Stomach (tissue), 7 donors: ENCODE data around the genes MINDY4B and P2RY14.

- PRO-cap = no peak
- RAMPAGE, long total RNA, 5 experiments = no peak in any of the 5 experiments
- RRBS = no CpG with 5 or more reads among the region's 8 CpGs
Measured at GRCh38 chr3:150739784-150740702, 22.9 kb downstream of the SIAH2 start.

DNA sequence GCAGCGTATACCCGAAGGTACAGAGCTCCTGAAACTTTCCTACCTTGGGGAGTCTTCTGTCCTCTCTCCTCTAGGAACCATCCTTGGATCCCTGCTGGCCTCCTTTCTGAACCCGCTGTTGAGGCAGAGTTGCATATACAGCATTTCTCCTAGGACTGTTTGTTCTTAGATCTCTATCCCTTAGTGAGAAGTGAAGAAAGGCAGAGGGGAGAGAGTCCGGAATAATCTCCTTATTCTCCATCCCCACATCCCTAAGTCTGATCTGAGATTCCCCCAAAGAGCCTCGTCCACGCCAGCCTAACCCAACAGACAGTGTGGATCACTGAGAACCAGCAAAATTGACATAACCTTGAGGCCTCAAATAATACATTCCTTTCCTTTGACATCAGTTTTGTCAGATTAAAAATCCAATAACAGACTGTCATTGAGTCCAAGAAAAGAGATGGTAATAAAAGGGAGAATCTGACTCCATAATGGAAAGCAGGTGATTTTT lies 7.6 kb upstream of the SIAH2 start:
- PRO-cap = no peak
- RAMPAGE, long total RNA, 5 experiments = no peak in any of the 5 experiments
- RRBS = no CpG with 5 or more reads among the region's 6 CpGs

GRCh38 chr3:150774476-150774719 lies 11.4 kb upstream of the SIAH2 start:
- PRO-cap = no peak
- RAMPAGE, long total RNA, 5 experiments = no peak in any of the 5 experiments
- RRBS = no CpG with 5 or more reads among the region's 2 CpGs

- PRO-cap = no peak
- RAMPAGE, long total RNA, 5 experiments = no peak in any of the 5 experiments
- RRBS = no CpG with 5 or more reads among the region's 4 CpGs
Measured at GRCh38 chr3:150905223-150905597, at the start of gene MINDY4B. Gene MINDY4B, minus strand, starts transcription at chr3:150905439.

GRCh38 chr3:151202656-151203048 lies 364 bp downstream of the GPR171 start:
- PRO-cap = no peak
- RAMPAGE, long total RNA, 5 experiments = no peak in any of the 5 experiments
- RRBS = no CpG with 5 or more reads among the region's 2 CpGs

DNA sequence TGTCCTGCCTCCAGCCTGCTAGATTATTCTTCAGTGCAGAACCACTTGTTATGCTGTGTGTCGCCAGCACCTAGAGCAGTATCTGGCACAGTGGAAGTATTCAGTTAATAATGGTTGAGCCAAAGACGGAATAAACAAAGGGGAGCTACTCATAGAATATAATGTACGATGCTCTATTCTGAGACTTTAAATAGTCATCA lies 13.4 kb downstream of the P2RY14 start:
- PRO-cap = unidirectional peak, minus-strand start at position 84 of the sequence
- RAMPAGE, long total RNA, 5 experiments = no peak in any of the 5 experiments
- RRBS = no CpG with 5 or more reads among the region's 3 CpGs

- PRO-cap = bidirectional peak, plus-strand start at chr3:151278746, minus-strand start at chr3:151278567
- RAMPAGE, long total RNA, 5 experiments = start-site peak on the minus strand in 5 of 5 experiments, at chr3:151278362-151278581 at its widest, 19 to 145 reads per replicate
- RRBS = no CpG with 5 or more reads among the region's 8 CpGs
Measured at GRCh38 chr3:151278226-151279019, at the start of gene P2RY14. Gene P2RY14, minus strand, starts transcription at chr3:151278542.

- PRO-cap = unidirectional peak, minus-strand start at chr3:151281711
- RAMPAGE, long total RNA, 5 experiments = no peak in any of the 5 experiments
- RRBS = no CpG with 5 or more reads among the region's 1 CpG
Measured at GRCh38 chr3:151281631-151281771, 3.2 kb upstream of the P2RY14 start.

DNA sequence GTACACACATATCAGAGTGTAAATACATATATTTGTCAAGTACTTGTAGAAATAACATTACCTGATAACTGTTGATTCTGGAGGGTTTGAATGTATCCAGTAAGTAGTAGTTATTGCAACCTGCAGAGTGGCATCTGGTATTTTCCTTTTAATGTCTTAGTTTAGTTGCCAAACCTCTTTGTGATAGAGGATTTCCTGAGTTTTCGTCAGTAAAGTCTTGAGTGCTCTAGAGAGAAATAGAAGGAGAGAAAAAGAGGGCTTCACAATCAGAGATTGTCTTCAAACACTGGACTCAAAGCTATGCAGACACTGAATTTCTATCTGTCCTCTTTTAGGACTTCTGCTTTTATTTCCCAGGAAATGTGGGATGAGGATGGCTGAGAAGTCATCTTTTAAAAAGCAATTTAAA lies 11.2 kb upstream of the P2RY13 start:
- PRO-cap = no peak
- RAMPAGE, long total RNA, 5 experiments = no peak in any of the 5 experiments
- RRBS = no CpG with 5 or more reads among the region's 1 CpG

DNA sequence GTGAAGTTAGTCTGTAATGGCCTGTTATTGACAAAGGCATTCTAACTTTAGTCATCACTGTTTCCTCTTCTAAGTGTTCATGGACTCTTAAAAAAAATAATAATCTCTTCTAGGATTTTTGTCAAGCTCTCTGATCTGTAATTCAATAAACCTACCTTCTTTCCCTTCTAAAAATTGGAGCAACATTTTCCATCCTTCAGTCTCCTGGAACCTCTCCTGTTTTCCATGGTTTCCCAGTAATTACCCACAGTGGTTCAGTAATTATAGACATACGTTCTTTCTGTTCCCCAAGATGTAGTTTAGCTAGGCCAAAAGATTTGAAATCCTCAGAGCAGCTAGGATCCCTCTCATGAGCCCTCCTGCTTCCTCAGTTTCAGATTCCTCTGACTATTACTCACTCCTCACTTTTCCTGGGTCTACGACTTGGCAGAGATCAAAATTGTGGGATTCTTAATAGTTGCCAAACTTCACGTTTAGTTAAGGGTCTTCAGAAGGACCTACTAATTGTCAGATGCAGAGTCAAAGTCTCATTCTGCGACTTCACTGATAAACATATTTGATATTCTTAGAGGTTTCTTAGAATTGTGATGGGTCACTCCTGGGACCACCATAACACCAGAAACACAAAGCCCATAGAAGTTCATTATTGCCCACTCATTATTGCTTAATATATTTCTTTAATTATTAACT lies 76.9 kb upstream of the IGSF10 start:
- PRO-cap = no peak
- RAMPAGE, long total RNA, 5 experiments = no peak in any of the 5 experiments
- RRBS = no CpG with 5 or more reads among the region's 4 CpGs

DNA sequence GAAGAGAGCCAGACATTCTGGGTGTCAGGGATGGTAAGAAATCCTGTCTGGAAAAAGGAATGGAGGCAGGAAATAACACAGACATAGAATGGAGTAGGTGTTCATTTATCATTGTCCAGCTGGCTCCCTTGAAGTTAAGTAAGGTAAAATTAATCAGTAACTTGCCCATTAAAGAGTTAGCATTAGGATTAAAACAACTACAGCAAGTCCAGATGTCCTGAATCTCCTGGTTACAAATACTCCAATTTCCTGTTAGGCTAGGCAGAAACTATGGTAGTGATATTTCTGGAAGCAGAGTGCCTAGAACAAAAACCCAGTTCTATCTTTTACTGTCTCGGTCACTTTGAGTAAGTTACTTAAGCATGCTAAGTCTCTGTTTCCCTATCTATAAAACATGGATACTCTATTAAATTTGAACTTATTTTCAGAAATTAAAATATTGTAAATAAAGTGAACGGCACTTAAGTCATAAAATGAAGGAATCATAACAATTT lies 13.4 kb upstream of the SUCNR1 start:
- PRO-cap = no peak
- RAMPAGE, long total RNA, 5 experiments = no peak in any of the 5 experiments
- RRBS = no CpG with 5 or more reads among the region's 2 CpGs

GRCh38 chr3:152196783-152197139 lies 72.0 kb upstream of the MBNL1 start:
- PRO-cap = no peak
- RAMPAGE, long total RNA, 5 experiments = no peak in any of the 5 experiments
- RRBS = no CpG with 5 or more reads among the region's 2 CpGs

DNA sequence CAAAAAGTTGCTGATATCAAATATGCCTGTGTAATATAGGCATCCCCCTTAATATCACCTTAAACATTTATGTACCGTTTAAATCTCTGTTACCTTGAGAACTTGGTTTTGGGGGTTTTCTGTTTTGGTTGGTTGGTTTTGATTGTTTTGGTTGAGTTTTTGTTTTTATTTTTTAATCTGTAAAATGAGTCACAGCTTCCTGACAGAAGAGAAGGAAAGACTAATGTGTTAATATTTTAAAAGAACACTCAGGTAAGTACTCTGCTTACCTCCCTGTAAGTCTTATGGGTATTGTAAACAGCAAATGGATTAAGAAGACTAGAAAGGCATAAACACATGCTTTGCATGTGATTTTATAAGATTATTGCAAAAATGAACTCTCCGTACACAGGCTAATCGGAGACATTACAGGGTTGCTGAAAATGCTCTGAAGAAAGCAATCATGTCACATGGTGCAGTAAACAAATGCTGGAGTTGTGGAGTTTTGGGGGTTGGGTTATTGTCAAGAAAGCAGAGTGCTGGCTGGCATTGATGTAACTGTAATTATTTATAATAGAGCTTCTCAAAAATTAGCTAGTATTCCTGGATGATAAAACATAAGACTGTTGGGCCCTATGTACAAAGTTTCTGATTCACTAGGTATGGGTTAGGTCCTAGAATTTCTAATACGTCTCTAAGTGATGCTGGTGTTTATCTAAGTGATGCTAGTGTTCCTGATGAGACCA lies 69.4 kb upstream of the MBNL1 start:
- PRO-cap = bidirectional peak, plus-strand start at position 499 of the sequence, minus-strand start at position 407 of the sequence
- RAMPAGE, long total RNA, 5 experiments = no peak in any of the 5 experiments
- RRBS = no CpG with 5 or more reads among the region's 4 CpGs

DNA sequence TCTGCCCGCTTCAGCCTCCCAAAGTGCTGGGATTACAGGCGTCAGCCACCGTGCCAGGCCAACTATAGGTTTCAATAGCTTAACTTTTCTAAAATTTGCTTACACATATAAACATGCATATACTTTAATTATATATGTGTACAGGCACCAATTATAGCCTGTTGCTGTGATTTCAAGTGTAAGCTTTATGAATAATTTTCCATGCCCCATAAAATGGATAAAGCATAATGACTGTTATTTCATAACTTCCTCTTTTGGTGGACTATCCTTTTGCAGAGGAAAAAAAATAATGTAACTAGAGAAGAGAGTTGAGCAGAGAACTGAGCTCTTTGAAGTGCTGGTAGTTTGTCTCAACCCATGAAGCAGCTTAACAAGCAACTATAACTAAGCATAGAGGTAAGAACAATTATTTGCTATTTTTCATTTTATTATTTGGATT lies 24.7 kb upstream of the MBNL1 start:
- PRO-cap = unidirectional peak, plus-strand start at position 298 of the sequence
- RAMPAGE, long total RNA, 5 experiments = no peak in any of the 5 experiments
- RRBS = no CpG with 5 or more reads among the region's 3 CpGs

DNA sequence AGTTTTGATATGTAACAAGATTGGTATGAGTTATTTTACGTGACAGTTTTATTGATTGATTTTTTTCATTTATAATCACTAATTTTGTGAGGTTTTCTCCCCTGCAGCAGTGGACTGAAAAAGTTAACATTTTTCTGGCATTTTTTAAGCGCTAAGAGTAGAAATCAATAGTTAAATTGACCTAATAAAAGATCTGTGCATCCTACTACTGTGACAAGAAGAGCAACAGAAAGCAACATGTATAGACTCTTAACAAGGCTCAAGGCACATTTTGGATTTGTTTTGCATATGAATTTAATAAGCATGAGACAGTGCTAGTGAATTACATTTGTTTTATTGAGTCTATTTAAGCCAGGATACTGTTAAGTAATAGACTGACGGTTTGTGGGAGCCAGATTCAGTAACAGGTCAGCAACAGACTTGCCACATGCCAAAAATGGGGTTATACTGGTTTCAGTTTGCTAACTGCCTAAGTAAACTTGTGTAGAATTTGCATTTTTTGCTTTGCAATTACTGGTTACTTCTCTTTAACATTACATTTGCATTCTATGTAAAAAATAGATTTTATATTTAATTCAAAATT lies 54.0 kb downstream of the MBNL1 start:
- PRO-cap = no peak
- RAMPAGE, long total RNA, 5 experiments = no peak in any of the 5 experiments
- RRBS = no CpG with 5 or more reads among the region's 3 CpGs

GRCh38 chr3:152338324-152338622 lies 69.5 kb downstream of the MBNL1 start:
- PRO-cap = no peak
- RAMPAGE, long total RNA, 5 experiments = no peak in any of the 5 experiments
- RRBS = no CpG with 5 or more reads among the region's 2 CpGs

DNA sequence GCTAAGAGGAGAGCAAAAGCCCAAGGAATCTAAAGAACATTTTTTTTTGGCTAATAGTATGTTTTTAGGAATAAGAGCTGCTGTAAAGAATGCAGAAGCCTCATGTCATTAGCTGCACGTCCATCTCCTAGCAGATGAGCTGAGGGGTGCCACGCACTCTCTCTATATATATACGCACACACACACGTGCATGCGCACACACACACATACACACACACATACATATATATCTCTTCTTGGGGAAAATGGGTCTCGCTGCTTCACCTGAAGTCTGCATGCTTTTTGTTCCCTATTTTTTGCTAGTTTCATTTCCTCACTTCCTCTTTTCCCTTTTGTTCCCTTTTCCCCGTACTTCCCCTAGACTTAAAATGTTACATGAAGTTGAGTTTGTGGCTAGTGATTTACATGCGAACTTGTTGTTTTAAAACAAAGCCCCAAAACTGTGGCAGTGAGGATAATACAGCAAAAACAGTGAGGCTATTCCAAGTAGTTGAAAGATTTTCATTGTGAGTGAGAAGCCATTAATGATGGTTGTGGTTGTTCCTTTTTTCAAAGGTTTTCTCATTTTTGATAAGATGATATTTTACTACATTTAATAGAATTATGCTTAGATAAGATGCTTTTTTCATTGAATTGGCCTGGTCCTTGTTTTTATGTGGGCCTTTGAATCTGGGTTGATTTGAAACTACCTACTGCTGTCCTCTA lies 108.0 kb downstream of the MBNL1 start:
- PRO-cap = unidirectional peak, minus-strand start at position 136 of the sequence
- RAMPAGE, long total RNA, 5 experiments = no peak in any of the 5 experiments
- RRBS = no CpG with 5 or more reads among the region's 8 CpGs

GRCh38 chr3:152428230-152428977 lies 159.7 kb downstream of the MBNL1 start:
- PRO-cap = no peak
- RAMPAGE, long total RNA, 5 experiments = start-site peak on the plus strand in 2 of 5 experiments, at chr3:152428879-152428969 at its widest, 5 to 6 reads per replicate
- RRBS = no CpG with 5 or more reads among the region's 7 CpGs

DNA sequence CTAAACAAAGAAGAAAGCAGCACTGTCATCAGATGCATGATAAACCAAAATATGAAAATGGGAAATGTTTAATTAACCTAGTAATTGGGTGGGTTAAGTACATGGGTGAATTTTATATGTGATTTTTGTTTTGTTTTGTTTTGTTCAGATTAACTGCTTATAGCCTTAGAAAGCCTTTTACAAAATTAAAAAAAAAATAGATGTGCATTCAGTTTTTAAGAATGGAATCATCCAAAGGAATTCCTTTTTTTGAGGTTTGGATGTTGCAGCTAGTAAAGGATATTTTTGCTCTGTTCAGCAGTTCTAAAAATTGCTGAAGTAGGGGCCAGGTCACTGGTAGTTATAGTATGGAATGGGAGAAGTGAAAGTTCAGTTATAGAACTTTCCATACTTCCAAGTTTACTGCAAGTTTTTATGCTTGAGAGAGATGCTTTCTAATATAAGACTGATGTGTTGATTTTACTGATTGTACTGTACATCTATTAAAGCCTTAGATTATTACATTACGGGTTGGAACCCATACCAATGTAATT lies 194.8 kb downstream of the MBNL1 start:
- PRO-cap = no peak
- RAMPAGE, long total RNA, 5 experiments = no peak in any of the 5 experiments
- RRBS = no CpG with 5 or more reads among the region's 1 CpG

- PRO-cap = no peak
- RAMPAGE, long total RNA, 5 experiments = no peak in any of the 5 experiments
- RRBS = no CpG with 5 or more reads among the region's 5 CpGs
Measured at GRCh38 chr3:152870004-152870569, 35.2 kb downstream of the P2RY1 start.